Epithelial cell of prostate (primary cell): ENCODE data around the genes GRHL3, NCMAP and MACO1.

DNA sequence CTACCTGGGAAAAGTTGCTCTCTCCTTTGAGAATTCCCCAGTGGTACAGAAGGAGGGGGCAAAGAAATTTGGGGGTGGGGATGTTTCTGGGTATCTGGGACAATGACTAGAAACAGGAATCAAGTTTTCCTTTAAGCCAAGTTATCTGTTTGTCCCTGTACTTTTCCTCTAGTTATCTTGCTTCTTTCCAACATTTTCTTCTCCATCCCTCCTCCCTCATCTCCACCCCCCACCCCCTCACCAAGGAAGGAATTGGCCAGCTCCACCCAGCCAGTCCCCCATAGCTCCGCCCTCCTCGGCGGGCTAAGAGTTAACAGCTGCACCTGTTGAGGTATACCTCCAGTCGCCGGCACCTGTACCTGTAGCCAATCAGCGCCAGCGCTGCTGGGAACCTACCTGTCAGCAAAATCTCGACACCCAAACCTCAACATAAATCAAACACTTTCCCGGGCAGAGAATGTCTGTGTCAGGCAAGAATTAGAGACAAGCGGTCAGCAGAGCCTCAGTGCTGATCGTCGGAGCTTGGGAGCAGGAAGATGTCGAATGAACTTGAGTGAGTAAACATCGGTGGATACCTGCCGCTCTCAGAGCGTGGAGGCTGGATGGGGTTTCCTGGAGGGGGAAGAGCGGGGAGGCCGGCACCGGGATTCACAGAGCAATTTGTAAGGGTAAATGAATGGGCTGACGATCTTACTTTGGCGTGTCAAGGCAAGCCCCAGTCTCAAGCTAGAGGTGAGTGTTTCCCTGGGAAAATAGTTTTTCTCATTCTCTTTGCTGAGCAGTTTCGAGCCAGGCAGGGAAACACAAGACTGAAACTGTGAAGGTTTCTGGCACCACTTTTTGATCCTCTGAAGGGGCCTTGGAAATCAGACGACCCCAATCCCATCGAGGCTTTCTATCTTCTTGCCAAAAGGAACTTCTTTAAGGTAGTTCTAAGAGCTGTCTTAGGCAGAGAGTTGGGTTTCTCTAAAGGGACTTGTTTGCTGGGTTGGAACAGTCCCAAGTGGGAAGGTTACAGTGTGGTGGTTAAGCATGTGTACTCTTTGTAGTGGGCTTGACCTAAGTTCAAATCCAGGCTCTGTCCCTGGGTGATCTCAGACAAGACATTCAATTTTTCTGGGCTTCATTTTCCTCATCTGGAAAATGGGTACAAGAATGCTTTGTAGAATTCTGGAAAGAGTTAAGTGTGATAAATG is at the start of gene GRHL3:
Gene GRHL3, plus strand, starts transcription at position 342 of the 1,196 bp plus-strand sequence.
- RRBS: 0% methylated on average over 4 of the region's 24 CpGs

DNA sequence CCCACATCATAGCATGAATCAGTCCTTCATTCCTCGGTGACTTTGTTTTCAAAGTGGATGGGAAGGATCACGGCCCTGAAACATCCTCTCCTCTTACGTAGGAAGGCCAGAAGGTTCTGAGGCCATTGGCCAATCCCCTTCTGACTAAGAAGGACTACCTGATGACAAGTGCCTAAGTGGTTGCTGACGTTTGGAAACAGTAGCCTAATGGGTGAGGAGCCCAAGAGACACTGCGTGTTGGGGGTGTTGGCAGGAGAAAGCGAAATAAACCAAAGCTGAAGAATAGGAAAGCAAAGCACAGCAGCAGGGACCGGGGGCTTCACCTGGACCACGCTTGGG is 39.2 kb downstream of the NIPAL3 start:
- RRBS: no CpG with 5 or more reads among the region's 8 CpGs

DNA sequence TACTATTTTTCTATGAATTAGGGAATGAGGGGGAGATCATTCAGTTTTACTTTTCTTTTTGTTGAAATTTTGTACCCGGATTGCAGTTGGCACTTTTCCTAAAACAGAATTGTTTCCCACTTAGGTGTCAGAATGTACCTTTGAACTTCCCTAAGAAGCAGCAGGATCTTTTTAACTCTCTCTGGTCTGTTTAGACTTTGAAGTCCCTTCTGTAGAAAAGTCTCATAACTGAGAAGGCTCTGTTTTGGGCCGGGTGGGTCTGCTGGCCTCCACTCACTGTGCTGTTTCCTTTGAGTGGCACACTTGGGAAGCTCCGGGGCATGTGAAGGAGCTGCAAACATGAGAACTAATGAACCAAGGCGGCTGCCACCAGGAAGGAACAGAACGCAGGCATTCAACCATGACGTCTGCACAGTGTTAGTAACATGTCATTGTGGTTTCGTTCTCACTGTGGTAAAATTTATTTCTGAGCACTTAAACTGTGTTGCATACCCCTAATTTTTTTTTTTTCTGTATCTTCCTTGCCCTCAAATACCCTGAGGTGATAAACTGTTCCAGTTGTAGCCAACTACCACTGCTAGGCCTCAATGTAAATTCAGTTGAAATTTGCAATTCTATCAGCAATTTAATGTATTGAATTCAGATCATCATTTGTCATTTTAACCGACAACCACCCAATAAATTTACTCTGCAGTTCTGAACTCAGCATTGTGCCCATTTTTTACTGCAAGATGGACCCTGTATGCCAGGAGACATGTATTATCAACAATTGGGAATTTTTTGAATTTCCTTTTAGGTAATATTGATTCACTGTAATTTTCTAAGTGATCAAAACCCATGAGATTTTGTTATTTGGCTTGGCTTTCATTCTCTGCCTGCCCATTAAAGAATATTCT is 19.3 kb upstream of the NCMAP start:
- RRBS: 27% methylated on average over 2 of the region's 8 CpGs

DNA sequence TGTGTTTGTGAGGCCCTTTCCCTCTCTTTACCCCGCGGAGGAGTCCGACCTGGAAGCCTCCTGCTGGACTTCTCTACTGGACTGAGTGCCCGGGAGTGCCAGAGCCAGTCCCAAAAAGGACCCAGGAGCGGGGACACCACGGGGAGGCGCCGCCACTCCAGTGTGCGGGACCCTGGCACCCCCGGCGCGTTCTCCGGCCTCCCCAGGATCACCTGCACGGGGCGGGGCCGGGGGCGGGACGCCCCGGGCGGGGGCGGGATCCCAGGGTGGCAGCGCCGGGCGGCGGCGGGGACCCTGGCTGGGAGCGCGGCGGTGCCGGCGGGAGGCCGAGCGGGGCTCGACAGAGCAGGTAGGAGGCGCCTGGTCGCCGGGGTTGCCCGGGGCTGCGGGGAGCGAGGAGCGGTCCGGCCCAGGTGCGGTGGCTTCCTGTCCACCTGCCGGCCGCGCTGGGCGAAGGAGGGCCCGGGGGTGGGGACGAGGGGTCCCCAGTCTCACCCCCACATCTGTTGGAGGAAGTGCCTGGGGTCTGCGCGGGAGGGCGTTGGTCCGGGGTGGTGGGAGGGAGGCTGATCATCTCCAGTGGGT is at the start of gene NCMAP:
Gene NCMAP, plus strand, starts transcription at position 267 of the 585 bp plus-strand sequence.
- RRBS: 2% methylated on average over 25 of the region's 53 CpGs

DNA sequence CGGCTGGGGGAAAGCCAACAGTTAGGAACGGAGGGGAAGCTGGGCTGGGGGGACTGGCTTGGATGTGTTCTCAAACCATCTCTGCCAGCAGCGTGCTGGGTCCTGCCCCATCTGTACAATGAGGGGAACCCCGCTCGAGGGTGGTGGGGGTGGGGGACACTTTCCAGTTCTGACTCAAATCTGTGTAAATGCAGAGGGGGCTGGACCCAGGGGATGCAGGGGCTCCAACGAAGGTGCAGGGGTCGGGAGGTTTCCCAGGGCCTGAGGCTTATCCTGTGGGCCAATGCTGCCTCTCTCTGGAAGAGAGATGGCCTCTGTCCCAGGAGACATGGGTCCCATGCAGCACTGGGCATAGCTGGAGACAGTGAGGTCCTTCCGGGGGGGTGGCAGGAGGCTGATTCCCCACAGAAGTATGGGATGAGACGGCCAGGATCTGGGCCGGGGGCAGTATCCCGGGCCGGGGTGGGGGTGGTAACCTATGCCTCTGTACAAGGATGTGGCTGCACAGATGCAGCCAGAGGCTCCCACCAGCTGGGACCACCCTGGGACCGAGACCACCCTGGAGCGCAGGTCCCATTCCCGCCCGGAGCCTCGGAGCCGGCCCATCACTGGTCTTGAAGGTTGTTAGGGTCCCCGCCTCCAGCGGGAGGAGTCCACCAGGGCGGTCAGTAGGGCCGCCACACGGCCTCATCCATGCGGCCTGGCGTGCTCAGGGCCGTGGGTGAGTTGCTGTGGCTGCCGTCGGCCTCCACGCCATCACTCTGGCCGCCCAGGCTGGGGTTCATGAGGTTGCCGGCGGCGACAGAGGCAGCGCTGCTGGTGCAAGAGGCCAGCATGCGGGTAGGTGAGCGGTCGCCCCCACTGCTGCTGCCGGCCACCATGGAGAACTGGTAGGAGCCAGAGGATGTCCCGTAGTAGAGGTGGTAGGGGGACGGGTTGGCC is 28.3 kb downstream of the RUNX3 start:
- RRBS: 87% methylated on average over 7 of the region's 40 CpGs

DNA sequence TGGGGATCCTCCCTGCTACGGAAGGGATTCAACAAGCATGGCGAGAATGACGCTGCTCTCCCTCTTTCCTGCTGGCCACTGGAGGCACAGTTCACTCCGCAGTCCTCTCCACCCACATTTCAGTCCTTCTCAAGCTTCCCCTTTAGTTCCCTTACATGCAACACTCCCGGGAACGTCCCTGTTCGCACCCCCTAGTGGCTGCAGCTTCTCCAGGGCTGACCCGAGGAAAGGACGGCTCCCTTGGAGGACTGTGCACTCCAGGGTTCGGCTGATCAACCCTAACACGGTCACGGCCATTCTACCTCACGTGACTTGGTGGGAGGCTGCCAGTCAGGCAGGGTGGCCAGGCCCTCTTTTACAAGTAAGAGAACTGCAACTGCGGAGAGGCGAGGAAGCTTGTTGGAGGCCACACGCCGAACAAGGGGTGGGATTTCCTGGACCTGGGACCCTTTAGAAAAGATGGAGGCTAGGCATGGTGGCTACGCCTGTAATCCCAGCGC is 20.5 kb downstream of the RUNX3 start:
- RRBS: no CpG with 5 or more reads among the region's 19 CpGs

DNA sequence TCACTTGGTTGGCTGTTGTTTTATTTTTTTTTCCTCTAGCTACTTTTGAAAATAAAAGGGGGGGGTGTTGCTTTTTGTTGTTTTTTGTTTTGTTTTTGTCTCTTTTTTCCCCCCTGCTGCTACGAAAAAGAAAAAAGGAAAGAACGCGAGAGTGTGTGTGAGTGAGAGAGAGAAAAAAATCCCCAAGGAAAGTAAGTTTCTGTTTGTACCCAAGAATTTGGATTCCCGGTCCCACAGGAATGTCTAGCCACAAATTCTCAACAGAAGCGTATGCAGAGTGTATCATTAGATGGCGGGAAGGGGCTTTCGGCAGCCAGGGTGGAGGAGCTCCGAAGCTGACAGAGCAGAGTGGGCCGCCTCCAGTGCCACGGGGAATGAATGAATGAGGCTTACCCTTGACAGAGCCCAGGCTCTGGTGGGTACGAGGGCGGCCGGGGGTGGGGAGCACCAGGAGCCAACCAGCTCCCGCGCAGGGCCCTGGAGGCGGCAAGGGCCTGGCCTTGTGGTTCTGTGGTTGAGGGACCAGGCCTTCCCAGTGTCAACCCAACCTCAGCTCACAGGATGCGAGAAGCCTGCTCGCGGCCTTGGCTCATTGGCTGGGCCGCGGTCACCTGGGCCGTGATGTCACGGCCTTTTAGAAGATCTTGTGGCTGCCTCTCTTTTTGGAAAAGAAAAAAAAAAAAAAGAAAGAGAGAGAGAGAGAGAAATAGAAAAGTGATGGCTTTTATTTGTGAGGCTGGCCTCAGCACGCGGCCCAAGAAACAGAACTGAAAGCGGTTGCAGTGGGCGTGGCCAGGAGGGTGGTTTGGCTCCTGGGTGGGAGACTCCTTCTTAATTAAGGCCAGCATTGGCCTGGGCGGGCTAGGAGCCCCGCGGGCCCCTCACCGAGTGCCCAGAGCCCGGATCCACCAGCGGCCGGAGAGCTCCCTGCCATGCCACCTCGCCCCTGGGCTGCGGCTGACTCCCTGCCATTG is 34.8 kb upstream of the RUNX3 start:
- RRBS: no CpG with 5 or more reads among the region's 36 CpGs

- RRBS: no CpG with 5 or more reads among the region's 11 CpGs
Observed at GRCh38 chr1:24992672-24993147, 62.6 kb upstream of the RUNX3 start.

DNA sequence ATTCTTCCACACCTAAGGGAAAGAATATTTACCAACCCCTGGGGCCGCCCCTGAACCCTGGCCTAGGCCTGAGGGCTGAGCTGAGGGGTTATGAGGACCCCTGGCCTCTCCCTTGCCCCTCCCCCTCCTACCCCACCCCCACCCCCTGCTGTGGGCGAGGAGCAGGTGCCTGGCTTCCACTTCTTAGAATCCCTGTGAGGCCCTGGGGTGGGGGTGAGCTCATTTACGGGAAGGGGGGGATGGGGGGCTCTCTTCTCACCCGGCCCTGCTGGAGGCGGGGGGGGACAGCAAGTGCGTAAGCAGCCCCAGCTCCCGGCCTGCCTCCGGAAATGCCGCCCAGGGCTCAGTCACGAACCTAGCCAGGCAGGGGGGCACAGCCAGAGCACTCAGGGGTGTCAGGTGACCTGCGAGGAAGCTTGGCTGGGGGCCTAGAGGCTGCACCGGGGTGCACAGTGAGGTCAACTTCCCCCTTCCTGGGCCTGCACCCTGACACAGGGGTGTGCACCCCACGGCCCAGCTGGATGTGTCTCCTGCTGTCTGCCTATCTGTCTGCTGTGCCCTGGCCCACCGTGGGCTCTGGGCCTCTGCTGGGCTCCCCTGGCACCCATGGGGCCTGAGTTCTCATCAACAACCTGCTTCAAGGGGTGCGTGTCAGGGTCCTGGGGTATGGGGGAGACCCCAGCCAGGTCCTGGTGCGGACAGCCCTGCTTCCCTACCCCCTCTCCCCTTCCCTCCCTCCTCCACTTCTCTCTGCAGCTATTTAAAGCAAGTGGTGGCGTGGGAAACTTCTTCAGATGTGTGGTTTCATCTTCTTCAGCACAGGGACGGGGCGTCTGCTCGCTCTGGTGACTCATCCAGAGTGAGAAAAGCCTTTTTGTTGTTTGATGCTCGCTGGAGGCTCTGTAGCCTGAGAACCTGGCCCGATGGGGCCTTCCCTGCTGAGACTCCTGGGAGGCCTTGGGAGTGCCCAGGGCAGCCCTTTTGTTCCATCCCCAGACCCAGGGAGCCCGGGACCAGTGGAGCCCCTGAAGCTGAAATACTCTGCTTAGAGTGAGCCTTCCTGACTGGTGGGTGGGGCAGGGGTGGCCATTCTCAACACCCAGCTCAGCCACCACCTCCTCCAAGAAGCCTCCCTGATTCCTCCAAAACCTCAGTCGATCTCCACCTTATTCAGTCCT is 92.5 kb upstream of the RUNX3 start:
- RRBS: 32% methylated on average over 9 of the region's 24 CpGs

DNA sequence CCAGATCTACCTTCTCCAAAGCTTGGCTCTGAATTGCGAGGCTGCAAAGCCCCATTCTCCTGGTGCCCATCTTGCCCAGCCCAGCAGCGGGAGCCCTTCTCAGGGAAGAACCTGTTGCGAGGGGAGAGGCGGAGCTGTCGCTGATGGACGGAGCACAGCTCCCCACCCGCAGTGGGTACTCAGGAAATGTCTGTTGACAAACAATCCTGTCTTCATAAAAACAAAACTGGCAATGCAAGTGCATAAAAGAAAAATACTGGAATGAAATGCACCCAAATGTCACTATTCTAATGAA is 99.3 kb upstream of the RUNX3 start:
- RRBS: no CpG with 5 or more reads among the region's 7 CpGs

DNA sequence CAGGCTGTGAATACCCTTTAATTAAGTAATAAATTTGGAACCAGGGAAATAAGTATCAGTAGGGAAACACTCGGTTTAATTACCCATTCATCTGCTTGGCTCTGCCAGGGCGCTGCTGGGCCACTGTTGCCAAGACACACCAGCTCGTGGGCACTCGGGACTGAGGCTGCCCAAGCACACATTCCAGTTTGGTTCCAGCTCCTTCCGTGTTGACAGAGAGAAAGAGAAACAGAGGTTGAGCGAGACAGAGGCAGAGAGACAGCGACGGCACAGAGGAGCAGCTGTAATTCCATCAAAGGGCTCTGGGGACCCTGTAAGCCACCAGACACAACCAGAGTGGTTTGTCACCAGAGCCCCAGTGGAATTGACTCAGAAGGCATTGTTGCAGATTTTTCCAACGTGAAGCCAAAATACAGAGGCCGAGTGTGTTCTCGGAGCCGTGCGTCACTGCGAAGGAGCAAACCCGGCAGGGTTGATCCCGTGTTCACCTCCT is 33.6 kb downstream of the SYF2 start:
- RRBS: 0% methylated on average over 2 of the region's 16 CpGs

DNA sequence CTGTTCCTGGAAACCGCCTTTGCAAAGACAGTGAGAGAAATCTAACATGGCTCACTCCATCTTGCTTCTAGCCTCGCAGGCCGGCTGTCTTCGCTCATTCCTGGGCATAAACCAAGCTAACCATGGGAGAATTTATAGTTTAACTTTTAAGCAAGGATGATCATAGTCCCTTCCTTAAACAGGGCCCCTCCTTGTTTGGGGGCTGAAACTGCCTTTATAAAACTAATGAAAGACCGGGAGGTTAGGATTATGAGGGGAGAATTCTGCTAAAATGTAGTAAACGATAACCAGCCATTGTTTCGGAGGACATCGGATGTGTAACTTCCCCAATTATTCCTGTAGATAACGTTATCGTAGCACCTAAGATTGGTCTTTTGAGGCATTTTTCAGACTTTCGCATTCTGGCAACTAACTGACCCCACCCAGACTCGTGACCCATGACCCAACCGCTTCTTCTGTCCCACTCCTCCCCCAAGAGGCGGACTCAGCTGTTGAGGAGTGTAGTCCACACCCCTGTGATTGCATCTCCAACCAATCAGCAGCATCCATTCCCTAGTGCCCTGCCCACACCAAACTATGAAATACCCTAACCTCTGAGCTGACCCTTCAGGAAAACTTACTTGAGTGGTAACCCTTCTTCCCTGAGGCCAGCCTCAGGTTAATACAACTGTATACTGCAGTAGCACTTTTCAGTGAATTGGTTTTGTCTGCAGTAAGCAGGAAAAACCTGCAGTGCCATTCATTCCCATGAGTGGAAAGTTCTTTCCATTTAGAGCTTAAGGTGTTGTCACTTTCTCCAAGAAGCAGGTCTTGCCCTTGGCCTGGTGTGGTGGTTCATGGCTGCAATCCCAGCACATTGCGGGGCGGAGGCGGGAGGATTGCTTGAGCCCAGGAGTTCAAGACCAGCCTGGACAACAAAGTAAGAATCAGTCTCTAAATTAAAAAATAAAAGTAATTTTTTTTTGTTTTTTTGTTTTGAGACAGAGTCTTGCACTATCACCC is 772 bp upstream of the SYF2 start:
- RRBS: no CpG with 5 or more reads among the region's 17 CpGs

DNA sequence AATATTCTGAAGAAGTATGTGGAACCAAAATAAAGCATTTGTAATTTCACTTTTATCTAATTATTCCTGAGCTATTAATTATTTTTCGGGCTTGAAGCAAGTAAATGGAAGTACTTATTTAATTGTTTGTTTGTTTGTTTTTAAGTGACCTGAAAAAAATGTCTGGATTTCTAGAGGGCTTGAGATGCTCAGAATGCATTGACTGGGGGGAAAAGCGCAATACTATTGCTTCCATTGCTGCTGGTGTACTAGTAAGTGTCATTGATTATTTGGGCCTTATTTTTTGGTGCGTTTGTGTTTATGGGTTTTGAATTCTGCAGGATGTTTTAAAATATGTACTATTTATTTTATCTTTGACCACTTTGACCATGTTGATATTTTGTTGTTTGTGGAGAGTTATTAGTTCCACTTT is 2.2 kb downstream of the TMEM50A start:
- RRBS: no CpG with 5 or more reads among the region's 3 CpGs

DNA sequence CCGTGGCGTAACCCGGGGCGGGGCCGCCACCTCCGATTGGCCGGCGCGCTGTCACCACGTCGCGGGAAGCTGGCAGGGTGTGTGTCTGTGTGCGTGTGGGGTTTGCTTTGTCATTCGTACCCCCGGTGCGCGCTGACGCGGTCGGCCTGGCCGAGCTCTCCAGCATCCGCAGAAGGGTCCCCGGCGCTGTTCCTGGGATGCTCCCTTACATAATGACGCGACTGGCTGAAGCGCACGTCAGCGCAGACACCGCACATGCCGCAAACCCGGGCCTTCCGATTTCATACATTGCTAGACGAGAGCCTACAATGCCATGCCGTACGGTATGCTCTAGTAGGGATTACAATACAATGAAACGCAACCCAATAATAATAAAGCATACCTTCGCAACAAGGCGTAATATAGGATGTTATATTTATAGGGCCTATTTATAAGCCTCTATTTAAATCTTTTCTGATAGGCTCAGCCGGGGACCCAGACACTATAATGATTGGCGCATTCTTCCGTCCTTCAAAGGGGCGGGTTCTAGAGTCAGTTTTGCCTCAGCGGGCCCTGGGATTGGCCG is 387 bp upstream of the MACO1 start:
- RRBS: 1% methylated on average over 30 of the region's 45 CpGs

GRCh38 chr1:25430793-25431651 is at the start of gene MACO1:
MACO1 (plus strand) TSS chr1:25430897.
- RRBS: under 1% methylated on average over 42 of the region's 104 CpGs

GRCh38 chr1:25494221-25494773 is 49.1 kb upstream of the LDLRAP1 start:
- RRBS: no CpG with 5 or more reads among the region's 9 CpGs

GRCh38 chr1:25559009-25559718 is 15.8 kb downstream of the LDLRAP1 start:
- RRBS: no CpG with 5 or more reads among the region's 10 CpGs

DNA sequence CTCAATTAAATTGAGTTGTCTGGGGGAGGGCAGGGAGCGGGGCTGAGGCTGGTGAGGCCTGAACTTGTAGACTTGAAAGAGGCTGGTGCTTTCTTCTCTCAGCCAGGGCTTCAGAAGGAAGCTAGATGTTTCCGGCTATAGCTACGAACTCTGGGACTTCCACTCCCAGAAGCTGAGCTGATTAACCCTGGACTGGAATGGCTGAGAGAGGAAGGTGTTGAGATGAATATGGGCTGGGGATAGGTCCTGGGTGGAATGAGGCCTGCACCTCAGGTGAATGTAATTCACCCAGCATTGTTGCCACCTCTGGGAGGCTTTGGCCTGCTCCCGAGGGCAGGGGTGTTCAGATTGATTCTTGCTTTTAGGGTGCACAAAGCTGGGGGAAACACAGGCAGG is 18.1 kb downstream of the LDLRAP1 start:
- RRBS: no CpG with 5 or more reads among the region's 4 CpGs

GRCh38 chr1:25565103-25565931 is 21.9 kb downstream of the LDLRAP1 start:
- RRBS: no CpG with 5 or more reads among the region's 15 CpGs

DNA sequence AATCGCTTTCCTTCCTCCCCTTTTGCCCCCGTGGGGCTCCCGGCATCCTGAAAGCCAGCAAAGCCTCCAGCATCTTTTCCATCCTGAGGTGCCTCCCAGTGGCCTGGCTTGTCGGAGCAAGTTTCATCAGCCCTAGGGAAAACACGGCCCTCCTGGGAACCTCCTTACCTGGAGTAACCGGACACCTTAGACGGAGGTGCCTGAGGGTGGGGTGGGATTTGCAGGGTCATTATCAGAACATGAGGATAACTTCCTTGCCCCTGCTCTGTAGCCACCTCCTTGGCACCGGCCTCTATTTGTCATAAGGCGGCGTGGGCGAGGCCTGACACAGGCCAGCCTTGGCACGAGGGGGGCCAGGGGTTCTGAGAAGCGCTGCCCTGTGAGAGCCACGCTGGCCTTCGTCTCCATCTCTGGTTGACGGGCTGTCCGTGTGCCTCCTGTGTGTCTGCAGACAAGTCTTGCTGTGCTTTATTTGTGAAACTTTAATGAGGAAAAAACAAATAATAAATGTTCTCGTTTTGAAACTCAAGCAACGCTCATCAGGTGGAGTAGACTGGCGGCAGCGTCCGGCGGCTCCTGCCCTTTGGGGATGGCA is 25.0 kb downstream of the LDLRAP1 start:
- RRBS: 0% methylated on average over 3 of the region's 23 CpGs